Occipital lobe (tissue), 2 donors: ENCODE results near the genes CST3 and CST5.

DNA sequence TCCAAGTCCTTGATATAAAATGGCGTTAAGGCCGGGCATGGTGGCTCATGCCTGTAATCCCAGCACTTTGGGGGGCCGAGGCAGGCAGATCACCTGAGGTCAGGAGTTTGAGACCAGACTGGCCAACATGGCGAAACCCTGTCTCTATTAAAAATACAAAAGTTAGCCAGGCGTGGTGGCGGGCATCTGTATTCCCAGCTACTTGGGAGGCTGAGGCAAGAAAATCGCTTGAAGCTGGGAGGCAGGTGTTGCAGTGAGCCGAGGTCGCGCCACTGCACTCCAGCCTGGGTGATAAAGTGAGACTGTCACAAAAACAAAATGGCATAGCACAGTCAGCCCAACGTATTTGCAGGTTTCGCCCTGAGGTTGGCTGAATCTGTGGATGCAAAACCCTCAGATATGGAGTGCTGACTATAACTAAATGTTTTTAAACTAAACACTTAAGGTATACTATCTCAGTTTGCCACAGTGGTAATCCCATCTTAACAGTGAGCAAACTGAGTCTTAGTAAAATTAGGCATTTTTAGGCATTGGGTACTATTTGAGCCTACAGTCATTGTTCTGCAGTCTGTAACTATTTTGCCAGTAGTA, 2.8 kb downstream of the NXT1 start:
- RAMPAGE, long total RNA, result no peak

DNA sequence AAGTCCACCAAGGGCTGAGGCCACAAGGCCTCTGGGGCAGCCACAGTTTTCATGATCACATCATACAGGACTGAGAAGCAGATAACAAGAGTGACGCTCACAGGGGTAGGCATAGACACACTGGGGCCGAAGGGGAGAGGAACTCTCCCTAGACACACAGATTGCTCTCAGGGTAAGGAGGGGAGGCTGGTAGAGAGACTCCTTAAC, 224 bp downstream of the CST8 start:
- RAMPAGE, long total RNA, result no peak

GRCh38 chr20:23524071-23524298, 33.1 kb downstream of the CST8 start:
- RAMPAGE, long total RNA, result no peak

DNA sequence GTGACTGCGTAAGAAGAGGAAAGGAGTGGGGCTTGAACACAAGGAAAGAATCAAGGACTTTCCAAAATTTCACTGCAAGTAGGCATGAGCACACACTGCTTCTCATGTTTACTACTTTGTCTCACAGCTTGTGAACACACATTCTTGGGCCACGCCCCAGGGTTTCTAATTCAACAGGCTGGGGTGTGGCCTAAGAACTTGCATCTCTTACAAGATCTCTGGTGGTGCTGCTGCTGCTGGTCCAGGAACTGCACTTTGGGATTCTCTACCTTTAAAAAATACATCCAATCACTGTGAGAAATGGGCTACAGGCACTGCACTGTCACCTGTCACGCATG, 11.5 kb downstream of the CST3 start:
- RAMPAGE, long total RNA, result no peak

DNA sequence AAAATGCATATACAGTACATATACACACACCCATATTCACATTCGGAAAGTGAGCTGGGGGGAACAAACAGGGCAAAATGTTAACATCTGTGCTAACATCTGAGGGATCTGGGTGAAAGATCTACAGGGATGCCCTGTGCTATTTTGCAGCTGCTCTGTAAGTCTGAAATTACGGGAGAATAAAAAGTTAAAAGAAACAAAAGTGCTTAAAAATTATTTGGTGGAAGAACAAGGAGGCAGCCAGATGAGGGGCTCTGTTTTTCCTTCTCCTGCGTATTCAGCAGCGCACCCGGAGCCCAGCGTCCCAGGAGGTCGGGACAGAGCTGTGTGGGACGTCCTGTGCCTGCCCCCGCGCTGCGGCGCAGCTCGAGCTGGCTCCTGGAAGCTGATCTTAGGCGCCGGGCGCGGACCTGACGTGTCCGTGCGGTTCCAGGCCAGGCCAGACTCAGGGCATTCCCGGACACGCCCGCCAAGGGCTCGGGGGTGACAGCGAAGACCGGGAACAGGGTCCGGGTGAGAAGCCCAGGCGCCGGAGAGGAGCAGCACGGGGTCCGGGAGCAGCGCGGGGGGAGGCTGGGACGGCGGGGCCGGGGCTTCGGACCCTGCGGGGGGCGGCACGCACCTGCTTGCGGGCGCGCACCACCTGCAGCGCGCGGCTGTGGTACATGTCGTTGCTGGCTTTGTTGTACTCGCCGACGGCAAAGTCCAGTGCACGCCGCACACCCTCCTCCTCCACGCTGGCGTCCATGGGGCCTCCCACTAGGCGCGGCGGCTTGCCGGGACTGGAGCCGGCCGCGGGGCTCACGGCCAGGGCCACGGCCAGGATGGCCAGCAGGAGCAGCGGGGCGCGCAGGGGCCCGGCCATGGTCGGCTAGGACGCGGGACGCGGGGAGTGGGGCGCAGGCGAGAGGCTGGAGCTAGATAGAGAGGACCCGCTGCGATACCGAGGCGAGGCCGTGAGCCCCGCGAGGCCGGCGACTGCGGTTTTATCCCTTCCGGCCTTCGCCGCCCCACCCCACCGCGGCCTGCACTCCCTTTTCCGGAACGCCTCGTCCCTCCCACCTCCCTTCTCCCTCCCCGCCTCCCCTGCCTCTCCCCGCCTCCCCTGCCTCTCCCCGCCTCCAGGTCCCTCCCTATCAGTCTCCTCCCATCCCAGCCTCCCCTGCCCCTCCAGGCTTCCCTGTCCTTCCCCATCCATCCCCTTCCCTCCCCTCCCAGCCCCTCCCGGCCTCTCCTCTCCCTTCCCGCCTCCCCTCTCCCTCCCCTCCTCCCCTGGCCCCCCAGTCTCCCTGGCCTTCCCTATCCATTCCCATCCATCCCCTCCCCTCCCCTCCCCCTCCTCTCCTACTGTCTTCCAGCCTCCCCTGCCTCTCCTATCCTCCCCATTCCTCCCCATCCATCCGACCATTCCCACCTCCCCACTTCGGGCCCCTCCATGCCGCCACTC, at the start of gene CST3:
TSS of gene CST3 (minus strand) at position 958 of the 1,447 bp plus-strand sequence.
- RAMPAGE, long total RNA, result no peak

GRCh38 chr20:23879532-23879847, at the start of gene CST5:
CST5 (minus strand) TSS chr20:23879748.
- RAMPAGE, long total RNA, result no peak

- RAMPAGE, long total RNA, result no peak
Observed at GRCh38 chr20:23928662-23929159, 49.2 kb upstream of the CST5 start.

DNA sequence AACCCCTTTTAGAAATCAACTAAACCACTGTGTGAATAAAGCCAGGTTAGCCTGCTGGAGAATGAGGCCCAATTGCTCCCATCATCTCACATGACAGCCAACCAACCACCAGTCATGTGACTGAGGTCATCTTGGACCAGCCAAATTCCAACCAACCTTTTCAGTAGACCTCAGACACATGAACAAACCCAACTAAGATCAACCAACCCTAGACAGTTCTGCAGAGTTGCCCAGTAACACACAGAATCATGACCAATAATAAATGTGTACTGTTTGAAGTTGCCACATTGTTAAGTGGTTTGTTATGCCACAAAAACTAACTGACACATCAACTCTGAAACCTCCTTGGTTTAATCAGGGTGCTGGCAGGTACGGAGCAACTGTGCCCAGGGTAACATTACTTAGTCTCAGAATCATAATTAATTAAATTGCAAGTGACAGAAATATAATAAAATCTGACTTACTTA, 44.7 kb upstream of the GGTLC1 start:
- RAMPAGE, long total RNA, result no peak

- RAMPAGE, long total RNA, result no peak
Observed at GRCh38 chr20:24095697-24096187, 107.2 kb upstream of the GGTLC1 start.

- RAMPAGE, long total RNA, result no peak
Observed at GRCh38 chr20:24479488-24479795, 10.0 kb downstream of the SYNDIG1 start.

DNA sequence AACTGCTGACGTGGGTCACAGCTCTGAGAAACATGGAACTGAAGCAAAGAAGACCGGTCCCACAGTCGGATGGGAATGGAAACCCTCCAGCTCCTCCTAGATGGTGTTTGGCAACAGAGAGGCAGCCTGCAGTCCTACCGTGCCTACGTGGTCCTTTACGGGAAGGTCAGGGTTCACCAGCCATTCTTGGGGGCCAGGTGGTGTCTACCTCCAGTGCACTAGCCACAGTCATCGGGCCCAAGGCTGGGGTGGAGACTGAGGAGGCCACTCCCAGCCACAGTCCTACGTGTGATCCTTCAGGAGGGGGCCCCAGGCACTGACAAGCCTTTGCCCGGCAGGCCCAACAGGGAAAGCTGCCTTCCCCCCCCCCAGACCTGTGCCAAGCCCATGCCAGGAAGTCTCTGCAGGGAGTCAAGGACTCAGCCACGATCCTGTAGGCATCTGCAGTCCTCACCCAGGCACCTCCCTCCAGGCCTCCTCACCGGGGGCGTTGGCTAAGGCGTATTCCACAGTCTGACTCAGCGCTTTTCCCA, 203.1 kb upstream of the CST7 start:
- RAMPAGE, long total RNA, result no peak

- RAMPAGE, long total RNA, result no peak
Observed at GRCh38 chr20:25014632-25015288, 22.2 kb upstream of the APMAP start.

DNA sequence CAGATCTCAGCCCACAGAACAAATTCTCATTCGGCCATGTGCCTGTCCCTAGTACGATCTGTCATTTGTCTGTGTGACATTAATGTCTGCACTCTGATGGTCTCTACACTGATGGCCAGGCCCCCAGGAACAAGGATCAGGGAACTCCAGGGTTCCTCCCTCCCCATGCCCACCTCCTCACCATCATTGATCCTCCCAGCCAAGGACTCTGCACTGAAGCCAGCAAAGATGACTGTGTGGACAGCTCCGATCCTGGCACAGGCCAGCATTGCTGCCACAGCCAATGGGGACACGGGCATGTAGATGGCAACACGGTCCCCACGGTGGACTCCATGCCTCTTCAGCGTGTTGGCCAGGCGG, 27.4 kb downstream of the ACSS1 start:
- RAMPAGE, long total RNA, result no peak

- RAMPAGE, long total RNA, result no peak
Observed at GRCh38 chr20:25337855-25338868, 52.5 kb downstream of the ABHD12 start.

GRCh38 chr20:25339611-25340144, 51.0 kb downstream of the ABHD12 start:
- RAMPAGE, long total RNA, result no peak

- RAMPAGE, long total RNA, result no peak
Observed at GRCh38 chr20:25462189-25462713, 54.8 kb downstream of the GINS1 start.

DNA sequence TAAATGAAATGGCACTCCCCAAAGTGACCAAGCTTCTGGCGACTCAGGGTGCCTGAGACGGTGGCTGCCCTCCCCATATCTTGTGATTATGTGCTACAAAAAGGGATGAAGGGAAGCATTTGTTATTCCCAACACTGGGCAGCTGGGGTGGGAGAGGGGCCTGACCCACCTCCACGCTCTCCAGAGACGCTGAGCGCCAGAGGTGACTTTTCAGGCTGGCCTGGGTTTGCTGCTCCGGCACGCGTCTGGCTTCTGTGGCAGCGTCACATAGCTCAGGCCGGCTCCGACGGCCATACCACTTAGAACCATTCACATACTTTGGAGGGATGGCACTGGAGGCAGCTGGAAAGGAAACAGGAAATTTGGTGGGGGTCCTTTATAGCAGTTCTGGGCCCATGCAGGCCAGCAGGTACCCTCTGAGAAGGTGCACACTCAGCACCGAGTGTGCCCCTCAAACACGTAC, 72.6 kb downstream of the NINL start:
- RAMPAGE, long total RNA, result no peak

DNA sequence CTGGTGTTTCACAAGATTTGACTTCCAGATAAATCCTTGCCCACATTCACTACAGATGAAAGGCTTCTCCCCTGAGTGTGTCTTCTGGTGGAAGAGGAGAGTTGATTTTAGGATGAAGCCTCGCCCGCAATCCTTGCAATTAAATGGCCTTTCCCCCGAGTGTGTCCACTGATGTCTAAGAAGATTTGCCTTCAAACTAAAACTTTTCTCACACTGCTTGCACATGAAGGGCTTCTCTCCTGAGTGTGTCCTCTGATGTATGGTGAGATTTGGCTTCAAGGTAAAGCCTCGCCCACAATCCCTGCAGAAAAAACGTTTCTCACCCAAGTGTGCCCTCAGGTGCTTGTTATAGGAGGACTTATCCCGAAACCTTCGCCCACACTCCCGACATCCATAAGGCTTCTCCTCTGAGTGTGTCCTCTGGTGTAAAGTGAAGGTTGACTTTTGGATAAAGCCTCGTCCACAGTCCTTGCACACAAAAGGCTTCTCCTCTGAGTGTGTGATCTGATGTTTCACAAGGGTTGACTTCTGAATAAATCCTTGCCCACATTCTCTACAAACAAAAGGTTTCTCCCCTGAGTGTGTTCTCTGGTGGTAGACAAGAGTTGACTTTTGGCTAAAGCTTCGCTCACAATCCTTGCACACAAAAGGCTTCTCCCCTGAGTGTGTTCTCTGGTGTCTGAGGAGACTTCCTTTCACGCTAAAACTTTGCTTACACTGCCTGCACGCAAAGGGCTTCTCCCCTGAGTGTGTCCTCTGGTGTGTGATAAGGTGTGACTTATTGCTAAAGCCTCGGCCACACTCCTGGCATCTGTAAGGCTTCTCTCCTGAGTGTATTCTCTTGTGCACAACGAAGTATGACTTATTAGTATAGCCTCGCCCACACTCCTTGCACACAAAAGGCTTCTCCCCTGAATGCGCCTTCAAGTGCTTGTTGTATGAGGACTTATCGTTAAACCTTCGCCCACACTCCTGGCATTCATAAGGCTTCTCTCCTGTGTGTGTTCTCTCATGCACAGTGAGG, 20.9 kb downstream of the ZNF337 start:
- RAMPAGE, long total RNA, result no peak

GRCh38 chr20:25718865-25719561, 22.4 kb upstream of the ZNF337 start:
- RAMPAGE, long total RNA, result no peak

DNA sequence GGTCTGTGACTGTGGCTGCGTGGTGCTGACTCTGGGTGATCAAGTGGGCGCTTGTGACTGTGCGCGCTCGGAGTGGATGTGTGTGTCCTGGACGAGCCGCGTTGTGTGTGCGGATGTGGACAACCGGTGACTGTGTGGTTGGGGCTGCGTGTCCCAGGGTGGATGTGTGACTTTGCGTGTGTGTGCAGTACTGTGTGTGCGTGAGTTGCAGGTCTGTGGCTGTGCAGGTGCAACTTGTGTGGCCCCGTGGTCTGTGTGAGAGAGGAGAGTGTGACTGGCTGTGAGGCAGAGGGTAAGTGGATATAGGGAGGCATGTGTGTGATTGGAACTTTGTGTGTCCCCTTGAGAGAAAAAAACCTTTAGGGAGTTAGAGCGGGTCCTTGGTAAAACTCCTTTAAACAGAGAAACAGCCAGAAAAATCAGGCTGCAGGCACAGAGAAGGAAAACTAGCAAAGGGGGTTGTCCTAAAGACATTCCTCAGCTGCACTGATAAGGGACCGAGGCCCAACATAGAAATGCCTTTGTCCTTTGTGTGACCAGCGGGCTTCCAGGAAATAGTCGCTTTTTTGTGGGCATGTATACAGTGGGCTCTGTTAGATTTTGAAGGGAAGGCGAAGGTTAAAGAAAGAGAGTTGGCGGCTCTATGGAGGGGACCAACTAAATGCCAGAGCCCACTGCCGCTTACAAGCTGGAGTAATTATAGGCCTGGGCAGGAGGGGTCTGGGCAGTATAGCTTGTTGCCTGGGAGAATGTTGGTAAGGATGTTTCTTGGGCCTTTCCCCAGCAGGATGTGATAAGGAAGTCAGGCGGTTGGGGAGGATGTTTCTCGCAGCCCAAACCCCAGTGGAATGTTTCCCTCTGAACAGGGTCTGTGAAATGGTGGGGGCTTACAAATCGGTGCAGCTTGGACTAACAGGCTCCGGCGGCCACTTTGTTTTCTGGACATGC, 313.6 kb upstream of the ZNF337 start:
- RAMPAGE, long total RNA, result no peak